Neural progenitor cell (in vitro differentiated cells): Measurements from ENCODE around the genes ADARB1 and FTCD.

DNA sequence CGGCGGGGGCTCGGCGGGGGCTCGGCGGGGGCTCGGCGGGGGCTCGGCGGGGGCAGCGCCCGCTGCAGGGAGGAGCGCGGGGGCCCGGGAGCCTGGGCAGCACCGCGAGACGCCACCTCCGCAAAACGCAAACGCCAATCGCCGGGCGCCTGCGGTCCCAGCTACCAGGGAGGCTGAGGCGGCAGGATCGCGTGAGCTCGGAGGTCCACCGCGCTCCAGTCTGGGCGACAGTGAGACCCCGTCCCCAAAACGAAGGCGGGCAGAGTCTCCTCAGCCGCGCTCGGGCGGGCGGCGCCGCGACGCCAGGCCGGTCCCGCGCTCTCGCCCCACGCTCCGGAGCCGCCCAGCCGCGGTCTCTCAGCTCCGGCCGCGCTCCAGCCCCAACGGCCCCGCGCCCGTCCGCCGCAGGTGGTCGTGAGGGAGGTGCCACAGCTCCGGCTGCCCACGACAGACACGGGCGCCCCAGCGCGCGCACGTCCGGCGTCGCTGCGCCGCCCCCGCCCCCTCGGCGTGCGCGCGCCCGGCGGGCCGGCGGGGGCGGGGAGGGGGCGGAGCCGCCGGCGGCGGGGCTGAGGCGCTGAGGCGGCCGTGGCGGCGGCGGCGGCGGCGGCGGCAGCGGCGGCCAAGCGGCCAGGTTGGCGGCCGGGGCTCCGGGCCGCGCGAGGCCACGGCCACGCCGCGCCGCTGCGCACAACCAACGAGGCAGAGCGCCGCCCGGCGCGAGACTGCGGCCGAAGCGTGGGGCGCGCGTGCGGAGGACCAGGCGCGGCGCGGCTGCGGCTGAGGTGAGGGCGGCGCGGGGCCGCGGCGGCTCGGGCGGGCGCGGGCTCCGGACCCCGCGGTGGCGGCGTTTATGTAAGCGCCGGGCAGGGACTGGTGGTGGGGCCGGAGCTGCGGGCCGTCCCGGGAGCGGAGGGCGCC, at the start of gene ADARB1:
ADARB1 (plus strand) TSS at position 572 of the 921 bp plus-strand sequence.
- RAMPAGE, long total RNA: no peak

GRCh38 chr21:45077894-45078810, 3.8 kb downstream of the ADARB1 start:
- RAMPAGE, long total RNA: no peak

DNA sequence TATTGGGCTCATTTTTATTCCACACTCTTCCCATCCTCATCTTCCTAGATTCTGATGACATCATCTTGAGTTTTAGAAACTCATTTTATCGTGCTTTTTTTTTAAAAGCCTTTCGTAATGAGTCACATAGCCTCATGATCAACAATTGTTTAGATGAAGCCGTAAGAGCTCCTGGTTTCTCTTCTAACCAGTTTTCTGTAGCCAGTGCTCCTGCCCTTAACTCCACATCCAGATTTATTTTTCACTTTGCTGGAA, 78.6 kb downstream of the POFUT2 start:
- RAMPAGE, long total RNA: no peak

- RAMPAGE, long total RNA: no peak
Measured at GRCh38 chr21:45309062-45309960, 21.6 kb upstream of the POFUT2 start.

DNA sequence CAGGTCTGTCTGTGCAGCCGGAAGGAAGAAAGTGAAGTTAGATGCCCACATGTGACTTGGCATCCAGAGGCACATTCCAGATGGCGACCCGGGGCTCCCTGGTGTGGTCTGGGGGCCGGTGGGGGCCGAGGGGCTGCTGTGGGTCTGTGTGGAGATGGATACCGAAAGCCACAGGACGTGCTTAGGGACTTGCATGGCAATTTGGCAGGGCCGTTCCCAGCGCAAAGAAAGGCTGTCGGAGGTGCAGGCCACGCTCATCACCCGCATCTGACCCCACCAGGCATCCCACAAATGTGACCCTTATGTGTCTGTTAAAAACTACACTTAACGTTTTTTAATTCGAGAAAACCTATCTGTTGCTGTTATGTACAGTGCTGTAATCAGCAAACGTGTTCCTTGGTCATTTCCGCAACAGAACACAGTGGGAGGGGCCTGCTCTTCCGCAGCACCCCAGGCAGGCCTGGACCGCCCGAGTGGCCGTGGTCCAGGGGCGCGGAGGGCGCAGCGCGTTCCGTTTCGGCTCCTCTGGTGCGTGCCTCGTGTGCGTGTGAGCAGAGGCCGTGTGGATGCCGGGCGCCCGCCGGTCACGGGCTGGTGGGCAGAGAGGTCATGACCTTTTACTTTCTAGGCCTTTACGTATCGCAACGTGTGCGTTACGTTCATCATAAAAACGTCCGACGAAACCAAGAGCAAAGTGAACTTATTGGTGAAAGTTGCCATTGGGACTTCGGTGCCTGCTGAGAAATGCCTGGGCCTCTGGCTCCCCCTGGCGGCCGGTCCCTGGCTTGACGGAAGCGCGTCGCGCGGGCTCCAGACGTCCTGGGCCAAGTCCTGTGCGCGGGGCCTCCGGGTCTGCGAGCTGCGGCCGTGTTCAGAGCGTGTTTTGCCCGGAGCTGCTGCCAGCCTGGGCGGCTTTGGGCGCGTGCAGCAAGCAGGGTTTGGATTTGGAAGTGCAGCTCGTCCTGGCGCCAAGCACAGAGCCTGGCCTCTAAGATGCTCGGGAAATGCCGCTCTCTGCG, 34.1 kb downstream of the COL18A1 start:
- RAMPAGE, long total RNA: no peak

DNA sequence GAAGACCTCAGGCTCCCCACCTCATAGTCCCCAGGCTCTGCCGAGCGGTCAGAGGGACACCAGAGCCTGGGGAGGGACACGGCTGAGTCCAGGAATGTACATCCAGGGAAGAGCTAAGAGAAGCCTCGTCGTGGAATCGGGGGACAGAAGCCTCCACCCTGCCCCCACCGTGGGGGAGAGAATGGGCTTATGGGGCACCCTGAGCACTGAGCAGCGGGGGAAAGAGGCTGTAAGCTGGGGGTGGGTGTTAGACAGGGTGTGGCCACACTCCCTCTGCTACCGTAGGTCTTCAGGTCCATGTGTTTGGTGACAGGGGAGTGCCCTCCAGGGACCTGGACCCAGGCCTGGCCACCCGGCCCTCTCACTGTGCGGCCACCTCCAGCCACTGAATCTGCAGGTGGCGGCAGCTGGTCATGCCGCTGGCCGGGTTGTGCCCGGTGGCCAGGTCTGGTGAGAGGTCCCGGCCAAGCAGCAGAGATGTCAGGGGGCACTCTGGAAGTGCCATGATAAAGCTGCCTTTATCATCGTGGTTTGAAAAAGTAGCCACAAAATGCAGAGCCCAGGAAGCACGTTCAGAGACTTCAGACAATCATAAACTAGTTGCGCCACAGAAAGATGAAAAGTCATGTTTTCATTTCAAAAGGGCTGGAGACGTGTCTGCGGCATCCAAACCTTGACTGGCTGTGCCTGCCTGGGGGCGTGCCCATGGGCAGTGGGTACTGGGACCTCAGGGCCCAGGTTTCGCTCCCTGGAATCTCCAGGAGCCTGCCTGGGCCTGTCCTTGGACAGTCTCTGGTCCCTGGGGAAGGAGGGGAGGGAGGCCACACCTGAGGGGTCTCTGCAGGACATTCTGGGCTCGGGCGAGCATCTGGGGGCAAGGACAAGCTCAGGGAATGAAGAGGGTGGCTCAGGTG, 44.7 kb downstream of the COL18A1 start:
- RAMPAGE, long total RNA: no peak

GRCh38 chr21:45527990-45528622, 14.1 kb downstream of the SLC19A1 start:
- RAMPAGE, long total RNA: no peak

- RAMPAGE, long total RNA: no peak
Measured at GRCh38 chr21:45535572-45536020, 6.6 kb downstream of the SLC19A1 start.

GRCh38 chr21:45590080-45591413, 48.3 kb upstream of the SLC19A1 start:
- RAMPAGE, long total RNA: no peak

GRCh38 chr21:45644023-45644616, 595 bp downstream of the PCBP3 start:
- RAMPAGE, long total RNA: no peak

GRCh38 chr21:45962500-45962803, 19.1 kb upstream of the COL6A1 start:
- RAMPAGE, long total RNA: no peak

GRCh38 chr21:45982006-45983192, 829 bp downstream of the COL6A1 start:
- RAMPAGE, long total RNA: no peak

- RAMPAGE, long total RNA: no peak
Measured at GRCh38 chr21:46080232-46080951, 17.5 kb upstream of the COL6A2 start.

DNA sequence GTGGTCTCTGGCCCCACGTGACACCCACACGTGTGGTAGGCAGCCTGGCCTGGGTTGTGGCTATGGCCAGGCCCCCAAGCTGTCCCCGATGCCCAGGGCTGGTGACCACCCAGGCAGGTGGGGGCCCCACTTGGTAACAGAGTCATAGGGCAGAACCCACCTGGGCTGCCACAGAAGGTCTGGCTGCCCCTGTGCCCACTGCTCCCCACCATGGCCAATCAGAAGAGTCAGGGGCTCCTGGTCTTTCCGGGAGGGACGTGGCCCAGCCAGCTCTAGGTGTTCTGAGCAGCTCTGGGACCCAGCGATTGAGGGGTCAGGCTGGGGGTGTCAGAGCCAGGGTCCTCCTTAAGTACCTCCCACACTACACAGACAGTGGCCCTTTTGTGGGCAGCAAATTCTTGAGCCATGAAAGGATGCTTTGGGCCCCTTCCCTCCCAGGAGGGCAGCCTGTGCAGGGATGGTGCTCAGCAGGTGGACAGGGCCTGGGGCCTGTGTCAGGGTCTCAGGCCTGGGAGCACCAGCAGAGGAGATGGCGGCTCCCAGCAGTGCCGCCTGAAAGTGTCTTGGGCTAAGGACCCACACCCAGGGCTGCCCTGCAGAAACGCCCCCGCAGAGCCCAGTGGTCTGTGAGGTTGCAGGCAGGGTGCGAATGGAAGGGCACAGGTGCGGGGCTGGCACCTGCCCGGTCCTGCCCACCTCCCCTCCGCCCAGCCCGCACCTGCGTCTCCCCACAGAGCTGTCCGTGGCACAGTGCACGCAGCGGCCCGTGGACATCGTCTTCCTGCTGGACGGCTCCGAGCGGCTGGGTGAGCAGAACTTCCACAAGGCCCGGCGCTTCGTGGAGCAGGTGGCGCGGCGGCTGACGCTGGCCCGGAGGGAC, 23.9 kb downstream of the FTCD start:
- RAMPAGE, long total RNA: no peak

DNA sequence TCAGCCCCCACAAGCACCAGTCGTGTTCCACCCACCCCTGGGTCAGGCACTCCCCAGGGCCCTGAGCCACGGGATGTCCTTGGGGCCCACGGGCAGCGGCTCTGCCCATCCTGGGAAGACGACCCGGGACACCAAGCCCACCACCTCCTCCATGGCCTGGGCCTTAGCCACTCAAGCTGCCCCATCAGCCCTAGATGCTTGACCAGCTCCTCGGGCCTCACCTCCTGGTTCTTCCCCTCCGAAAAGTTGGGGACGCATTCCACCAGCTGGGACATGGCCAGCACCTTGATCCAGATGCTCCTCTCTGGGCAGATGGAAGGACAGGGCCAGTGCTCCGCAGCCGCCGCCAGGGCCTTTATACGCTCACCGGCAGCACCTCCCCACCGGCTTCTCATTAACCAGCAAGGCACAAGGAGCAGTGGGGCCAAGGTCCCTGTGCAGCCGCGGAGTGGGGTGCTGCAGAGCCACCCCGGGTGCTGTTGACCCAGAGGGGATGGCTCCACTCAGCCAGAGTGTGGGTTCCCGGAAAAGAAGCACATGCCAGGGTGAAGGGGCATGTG, at the start of gene FTCD:
FTCD (minus strand) TSS at position 331 of the 560 bp plus-strand sequence.
- RAMPAGE, long total RNA: no peak

- RAMPAGE, long total RNA: no peak
Measured at GRCh38 chr21:46187315-46187903, 3.1 kb upstream of the SPATC1L start.

DNA sequence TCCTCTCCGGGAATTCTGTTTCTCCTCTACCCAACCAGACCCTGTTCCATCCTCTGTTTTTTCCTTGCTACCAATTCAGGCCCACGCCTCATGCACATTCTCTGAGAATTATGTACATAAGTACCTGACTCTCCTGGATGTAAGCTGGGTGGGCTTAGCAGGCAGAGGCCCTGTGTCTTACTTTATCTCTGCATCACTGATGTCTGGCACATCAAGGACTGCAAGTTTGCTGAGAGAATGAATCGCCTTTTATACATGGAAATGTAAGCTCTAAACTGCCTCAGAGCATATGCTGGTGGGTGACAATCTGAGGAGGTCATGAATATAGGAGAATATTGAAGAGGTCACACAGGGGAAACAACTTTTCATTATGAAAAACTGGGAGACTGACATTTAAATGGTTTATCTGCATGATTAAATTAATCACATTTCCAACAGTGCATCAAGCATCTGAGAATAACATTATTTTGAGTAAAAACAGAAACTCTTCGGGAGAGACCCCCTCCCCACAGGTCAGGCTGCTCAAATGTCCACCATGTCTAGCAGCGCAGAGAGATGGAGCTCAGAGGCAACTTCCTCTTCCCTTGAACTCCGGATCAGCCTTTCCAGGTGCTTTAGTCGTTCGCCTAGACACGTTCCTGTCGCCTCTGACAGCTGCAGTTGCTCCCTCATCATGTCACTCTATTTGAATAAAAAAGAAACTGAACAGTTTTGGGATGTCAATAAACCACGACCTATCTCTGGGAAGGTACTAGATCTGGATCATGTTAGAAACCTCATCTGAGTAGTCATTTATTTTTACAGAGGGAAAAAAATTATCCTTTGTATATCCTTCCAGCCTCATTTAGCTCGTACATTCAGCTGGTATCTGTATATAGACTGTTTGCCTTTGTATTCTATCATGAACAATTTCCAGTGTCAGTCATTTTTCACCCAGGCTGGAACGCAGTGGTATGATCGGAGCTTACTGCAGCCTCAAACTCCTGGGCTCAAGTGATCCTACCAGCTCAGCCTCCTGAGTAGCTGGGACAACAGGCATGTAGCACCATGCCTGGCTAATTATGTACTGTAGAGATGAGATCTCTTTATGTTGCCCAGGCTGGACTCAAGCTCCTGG, 6.5 kb upstream of the LSS start:
- RAMPAGE, long total RNA: no peak

- RAMPAGE, long total RNA: no peak
Measured at GRCh38 chr21:46254362-46255075, 25.9 kb upstream of the LSS start.

GRCh38 chr21:46326032-46326600, 2.2 kb downstream of the PCNT start:
- RAMPAGE, long total RNA: no peak

DNA sequence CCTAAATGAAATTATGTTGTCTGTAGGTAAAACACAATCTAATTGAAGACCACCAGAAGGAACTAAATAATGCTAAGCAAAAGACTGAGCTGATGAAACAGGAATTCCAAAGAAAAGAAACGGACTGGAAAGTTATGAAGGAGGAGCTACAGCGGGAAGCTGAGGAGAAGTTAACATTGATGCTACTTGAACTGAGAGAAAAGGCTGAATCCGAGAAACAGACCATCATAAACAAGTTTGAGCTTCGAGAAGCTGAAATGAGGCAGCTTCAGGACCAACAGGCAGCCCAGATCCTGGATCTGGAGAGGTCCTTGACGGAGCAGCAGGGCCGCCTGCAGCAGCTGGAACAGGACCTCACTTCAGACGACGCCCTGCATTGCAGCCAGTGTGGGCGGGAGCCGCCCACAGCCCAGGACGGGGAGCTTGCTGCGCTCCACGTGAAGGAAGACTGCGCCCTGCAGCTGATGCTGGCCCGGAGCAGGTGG, 39.5 kb downstream of the PCNT start:
- RAMPAGE, long total RNA: no peak